Measurements from ENCODE around the genes SFR1 and CFAP43.

DNA sequence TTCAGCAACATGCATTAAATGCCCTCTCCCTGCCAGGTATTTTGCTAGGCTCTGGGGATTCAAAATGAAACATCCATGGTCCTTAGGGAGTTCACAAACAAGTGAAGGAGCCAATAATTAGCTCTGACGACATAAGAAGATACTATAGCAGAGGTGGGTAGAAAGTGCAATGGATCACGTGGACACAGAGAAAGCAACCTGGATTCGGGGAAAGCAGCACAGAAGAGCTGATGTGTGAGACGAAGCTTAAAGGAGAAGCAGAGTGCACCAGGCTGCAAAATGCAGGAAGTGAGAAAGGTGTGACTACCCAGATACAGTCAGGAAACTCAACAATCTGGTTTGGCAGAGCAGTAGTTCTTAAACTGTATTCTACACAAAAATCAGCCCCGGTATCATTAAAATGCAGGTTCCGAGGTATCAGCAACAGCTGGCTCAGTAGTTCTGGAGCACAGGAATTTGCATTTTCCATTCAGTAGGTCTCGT, 5.5 kb upstream of the RPEL1 start:
- RRBS, result no CpG with 5 or more reads among the region's 7 CpGs

DNA sequence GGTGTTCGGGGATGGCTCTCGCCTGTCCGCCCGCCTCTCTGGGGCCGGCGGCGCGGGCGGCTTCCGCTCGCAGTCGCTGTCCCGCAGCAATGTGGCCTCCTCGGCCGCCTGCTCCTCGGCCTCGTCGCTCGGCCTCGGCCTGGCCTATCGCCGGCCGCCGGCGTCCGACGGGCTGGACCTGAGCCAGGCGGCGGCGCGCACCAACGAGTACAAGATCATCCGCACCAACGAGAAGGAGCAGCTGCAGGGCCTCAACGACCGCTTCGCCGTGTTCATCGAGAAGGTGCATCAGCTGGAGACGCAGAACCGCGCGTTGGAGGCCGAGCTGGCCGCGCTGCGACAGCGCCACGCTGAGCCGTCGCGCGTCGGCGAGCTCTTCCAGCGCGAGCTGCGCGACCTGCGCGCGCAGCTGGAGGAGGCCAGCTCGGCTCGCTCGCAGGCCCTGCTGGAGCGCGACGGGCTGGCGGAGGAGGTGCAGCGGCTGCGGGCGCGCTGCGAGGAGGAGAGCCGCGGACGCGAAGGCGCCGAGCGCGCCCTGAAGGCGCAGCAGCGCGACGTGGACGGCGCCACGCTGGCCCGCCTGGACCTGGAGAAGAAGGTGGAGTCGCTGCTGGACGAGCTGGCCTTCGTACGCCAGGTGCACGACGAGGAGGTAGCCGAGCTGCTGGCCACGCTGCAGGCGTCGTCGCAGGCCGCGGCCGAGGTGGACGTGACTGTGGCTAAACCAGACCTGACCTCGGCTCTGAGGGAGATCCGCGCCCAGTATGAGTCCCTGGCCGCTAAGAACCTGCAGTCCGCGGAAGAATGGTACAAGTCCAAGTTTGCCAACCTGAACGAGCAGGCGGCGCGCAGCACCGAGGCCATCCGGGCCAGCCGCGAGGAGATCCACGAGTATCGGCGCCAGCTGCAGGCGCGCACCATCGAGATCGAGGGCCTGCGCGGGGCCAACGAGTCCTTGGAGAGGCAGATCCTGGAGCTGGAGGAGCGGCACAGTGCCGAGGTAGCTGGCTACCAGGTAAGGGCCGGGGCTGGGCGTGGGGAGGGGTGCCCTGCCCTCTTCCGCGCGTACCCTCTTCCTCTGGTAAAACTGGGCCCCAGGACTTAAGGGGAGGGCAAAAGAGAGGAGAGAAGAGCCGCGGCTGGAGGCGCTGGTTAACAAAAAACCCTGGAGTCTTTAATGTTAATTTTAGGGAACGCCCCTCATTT, 727 bp downstream of the INA start:
- RRBS, result no CpG with 5 or more reads among the region's 140 CpGs

DNA sequence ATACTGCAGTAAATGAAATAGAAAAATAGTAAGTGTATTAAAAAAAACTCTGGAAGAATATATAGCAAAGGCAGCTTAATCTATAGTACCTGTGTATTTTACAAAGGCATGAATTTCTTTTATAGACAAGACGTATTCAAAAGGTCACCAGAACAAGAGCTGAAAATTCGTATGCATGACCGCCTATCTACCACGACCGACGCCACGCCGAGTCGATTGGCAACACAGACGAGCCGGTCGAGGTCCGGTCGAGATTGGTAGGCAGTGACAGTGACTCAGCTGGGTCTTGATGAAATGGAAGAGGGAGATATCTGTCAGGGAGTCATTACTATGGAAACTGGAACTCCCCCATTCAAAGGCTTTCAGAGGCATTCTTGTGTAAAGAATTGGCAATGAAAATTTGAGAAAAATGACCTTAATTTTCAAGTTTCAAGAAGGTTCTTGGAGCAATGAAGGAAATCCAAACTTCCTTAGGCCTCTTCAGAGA, 2.1 kb downstream of the ATP5MK start:
- RRBS, result no CpG with 5 or more reads among the region's 14 CpGs

- RRBS, result no CpG with 5 or more reads among the region's 10 CpGs
Observed at GRCh38 chr10:103445277-103445784, 6.8 kb downstream of the CALHM2 start.

GRCh38 chr10:103476177-103476828, 2.7 kb downstream of the CALHM3 start:
- RRBS, result no CpG with 5 or more reads among the region's 9 CpGs

GRCh38 chr10:103583724-103584606, 90.5 kb downstream of the NEURL1 start:
- RRBS, result 94% methylated on average over 13 of the region's 41 CpGs

GRCh38 chr10:103596799-103597516, 103.5 kb downstream of the NEURL1 start:
- RRBS, result 91% methylated on average over 3 of the region's 10 CpGs

GRCh38 chr10:103599292-103600001, 105.9 kb downstream of the NEURL1 start:
- RRBS, result no CpG with 5 or more reads among the region's 6 CpGs

DNA sequence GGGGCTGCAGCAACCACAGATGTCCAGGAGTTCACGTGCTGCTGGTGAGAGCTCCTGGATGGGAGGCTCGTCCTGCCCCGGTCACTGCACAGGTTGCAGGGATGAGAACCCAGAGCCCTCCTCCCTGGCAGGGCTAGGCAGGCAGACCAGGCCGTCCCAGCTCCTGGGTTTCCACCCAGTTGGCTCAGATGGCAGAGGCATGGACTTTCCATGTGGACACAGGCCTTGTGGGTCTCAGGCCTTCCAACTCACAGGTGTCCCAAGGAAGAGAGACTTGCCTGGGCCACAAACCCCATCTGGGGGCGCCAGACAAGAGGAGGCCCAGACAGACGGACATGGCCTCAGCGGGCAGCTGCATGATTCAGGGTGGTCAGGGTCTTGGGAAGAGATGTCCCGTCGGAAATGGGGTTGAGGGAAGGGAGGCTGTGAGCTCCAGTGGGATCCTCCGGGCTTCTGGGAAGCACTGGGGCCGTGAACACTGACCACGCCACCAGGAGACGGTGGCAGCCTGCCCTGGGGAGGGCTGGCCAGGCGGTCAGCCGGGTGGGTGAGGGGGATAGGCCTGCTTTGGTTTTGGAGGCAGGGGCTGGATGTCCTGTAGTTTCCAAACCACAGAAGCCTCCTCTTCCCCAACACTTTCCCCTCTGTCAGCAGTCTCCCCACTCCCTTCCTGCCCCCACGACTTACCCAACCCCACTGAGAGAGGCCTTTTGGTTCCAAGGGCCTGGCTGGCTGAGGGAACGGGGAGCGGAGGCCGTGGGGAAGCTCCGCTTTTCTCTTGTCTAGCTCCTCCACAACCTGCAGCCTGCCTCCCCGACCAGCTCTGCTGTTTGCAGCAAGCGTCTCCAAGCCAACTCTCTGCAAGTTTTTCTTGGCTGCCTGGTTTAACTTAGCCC, 126.5 kb downstream of the NEURL1 start:
- RRBS, result 97% methylated on average over 4 of the region's 22 CpGs

- RRBS, result 94% methylated on average over 3 of the region's 17 CpGs
Observed at GRCh38 chr10:103735636-103736481, 119.5 kb downstream of the SH3PXD2A start.

GRCh38 chr10:103745183-103745641, 110.2 kb downstream of the SH3PXD2A start:
- RRBS, result no CpG with 5 or more reads among the region's 2 CpGs

GRCh38 chr10:103780182-103780921, 75.0 kb downstream of the SH3PXD2A start:
- RRBS, result no CpG with 5 or more reads among the region's 5 CpGs

DNA sequence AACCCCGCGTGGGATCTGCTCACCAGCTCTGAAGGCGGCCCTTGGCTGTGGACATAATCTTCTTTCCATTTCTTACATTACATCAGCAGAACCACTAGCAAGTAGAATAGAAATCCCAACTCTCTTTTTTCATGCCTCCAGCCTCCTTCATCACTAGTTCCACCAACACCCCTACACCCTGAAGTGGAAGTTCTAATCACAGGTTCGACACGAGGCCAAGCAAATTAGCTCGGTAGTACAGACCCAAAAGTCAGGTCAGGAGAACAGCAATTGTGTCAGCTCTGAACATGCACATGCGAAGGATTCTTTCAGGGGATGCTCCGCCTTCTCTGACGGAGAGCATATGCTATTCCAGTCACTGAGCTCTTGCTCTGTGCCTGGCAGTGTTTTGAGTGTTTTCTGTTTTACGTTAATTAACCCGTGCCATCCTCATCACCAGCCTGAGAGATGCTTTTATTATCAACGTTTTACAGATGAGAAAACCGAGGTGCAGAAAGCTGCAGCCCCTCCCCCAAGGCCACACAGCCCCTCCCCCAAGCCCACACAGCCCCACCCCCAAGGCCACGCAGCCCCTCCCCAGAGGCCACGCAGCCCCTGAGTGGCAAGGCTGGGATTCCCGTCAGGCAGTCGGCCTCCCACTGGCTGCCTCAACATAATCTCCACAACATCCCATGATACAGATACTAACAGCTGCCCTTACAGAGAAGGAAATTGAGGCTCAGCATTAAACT, 16.2 kb downstream of the SH3PXD2A start:
- RRBS, result no CpG with 5 or more reads among the region's 17 CpGs

GRCh38 chr10:103894241-103894935, 23.6 kb downstream of the STN1 start:
- RRBS, result no CpG with 5 or more reads among the region's 4 CpGs

- RRBS, result no CpG with 5 or more reads among the region's 2 CpGs
Observed at GRCh38 chr10:103968152-103968471, 1.2 kb downstream of the SLK start.

- RRBS, result no CpG with 5 or more reads among the region's 3 CpGs
Observed at GRCh38 chr10:103998786-103999374, 31.9 kb downstream of the SLK start.

DNA sequence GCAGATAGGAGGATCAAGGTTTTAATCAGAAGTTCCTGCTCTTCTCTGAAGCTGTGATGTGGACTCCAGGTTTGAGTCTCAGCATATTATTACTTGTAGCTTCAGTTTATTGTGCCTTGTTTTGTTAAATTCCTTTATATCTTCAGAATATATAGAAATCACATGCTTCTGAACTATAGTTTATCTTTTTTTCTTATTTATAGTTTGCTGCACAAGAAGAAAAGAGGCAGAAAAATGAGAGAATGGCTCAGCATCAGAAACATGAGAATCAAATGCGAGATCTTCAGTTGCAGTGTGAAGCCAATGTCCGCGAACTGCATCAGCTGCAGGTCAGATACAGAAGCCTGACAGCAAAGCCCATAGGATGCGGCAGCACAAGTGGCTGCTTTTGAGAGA, 53.3 kb downstream of the SLK start:
- RRBS, result no CpG with 5 or more reads among the region's 4 CpGs

- RRBS, result no CpG with 5 or more reads among the region's 55 CpGs
Observed at GRCh38 chr10:104121788-104122198, at the start of gene SFR1. Gene SFR1, plus strand, starts transcription at chr10:104122171.

GRCh38 chr10:104231699-104232930, at the start of gene CFAP43:
Gene CFAP43, minus strand, starts transcription at chr10:104232364.
- RRBS, result 1% methylated on average over 8 of the region's 78 CpGs

- RRBS, result no CpG with 5 or more reads among the region's 7 CpGs
Observed at GRCh38 chr10:104258164-104258760, 3.6 kb downstream of the GSTO1 start.